ENCODE data around the genes SASH3, RBMX2 and OR13H1.

- RRBS: 9% methylated on average over 13 of the region's 66 CpGs
These were observed 23.4 kb upstream of the APLN start for GRCh38 chrX:129677792-129678983.

DNA sequence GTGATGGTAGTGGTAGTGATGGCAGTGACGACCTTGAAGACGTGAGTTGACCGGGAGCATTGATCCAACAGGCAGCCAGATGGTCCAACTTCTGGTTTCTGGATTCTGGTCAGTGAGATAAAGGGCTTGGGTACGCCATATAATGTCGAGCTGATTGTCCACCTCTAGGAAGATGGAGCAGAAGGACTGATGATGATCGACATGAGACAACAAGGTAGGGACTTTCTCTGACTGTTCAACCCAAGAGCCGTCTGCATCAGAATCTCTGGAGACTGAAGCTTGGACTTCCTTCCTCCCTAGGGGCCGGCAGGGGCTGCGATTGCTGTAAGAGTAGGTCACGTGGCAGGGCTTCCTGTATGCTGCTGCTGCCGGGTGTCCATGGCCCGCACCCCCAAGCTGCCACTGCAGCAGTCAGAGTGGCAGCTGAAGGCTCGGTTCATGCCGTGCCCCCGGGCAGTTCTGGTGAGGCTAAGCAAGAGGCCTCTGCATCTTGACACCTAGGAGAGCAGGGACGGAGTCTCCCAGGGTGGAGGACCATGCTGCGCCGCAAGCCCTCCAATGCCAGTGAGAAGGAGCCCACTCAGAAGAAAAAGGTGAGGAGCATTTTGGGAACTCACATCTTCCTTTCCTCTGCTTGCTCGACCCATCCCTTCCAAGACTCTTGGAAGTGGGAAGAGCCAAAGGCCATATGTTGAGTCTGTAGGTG, at the start of gene SASH3:
TSS of gene SASH3 (plus strand) at position 388 of the 706 bp plus-strand sequence.
- RRBS: 47% methylated on average over 8 of the region's 19 CpGs

DNA sequence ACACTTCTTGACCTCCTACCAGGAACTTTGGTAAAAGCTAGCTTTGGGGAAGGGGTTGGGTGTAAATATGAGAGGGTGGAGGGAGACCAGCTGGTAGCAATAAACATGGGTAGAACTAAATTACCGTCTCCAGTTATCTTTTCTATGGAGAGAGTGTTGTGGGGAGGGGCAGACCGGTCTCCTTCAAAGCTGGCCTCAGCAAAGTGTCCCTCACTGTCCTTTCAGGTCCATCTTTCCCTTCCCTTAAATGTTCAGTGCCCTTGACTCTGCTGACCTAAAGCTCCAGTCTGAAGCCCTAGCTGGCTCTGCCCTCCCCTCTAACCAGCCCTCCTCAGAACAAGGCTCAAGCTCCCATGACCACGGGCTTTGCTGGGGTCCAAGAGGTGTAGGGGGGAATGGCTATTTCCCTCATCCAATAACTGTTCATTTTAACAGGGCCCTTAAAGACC, 15.4 kb downstream of the SASH3 start:
- RRBS: no CpG with 5 or more reads among the region's 3 CpGs

GRCh38 chrX:129797307-129797695, 17.6 kb downstream of the SASH3 start:
- RRBS: no CpG with 5 or more reads among the region's 1 CpG

- RRBS: 3% methylated on average over 37 of the region's 76 CpGs
These were observed 25.1 kb upstream of the BCORL1 start for GRCh38 chrX:129956978-129958080.

- RRBS: no CpG with 5 or more reads among the region's 10 CpGs
These were observed 41.8 kb downstream of the BCORL1 start for GRCh38 chrX:130024159-130024695.

DNA sequence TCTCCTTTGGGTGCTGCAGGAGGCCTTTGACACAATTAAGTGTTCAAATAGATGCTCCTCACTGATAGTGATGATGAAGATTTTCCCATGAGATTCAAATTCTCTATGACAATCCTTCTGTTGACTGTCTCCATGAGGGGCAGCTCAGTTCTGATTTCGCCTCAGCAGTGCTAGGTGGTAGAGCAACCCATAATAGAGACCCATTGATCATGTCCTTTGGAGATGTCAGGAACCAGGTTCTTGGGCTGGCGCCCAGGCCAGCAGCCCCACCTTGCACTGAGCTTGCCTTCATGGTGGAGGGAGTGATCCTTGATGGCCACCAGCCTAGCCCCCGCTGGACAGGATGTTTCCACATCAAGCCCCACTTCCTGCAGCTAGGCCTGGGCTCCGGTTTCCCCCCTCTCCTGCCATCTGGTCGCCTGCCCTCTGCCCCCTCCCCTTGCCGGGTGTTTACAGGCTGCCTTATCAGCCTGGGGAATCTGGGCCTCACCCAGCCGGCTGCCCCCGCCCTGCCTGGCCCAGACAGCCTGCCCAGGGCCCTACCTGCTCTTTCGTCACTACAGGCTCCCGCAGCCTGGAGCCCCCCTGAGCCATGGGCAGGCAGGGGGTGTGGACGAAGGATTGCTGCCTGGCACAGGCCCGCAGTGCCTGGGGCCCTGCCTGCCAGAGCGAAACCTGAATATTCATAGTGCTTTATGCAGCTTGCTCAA, 12.6 kb downstream of the ELF4 start:
- RRBS: 56% methylated on average over 4 of the region's 13 CpGs

DNA sequence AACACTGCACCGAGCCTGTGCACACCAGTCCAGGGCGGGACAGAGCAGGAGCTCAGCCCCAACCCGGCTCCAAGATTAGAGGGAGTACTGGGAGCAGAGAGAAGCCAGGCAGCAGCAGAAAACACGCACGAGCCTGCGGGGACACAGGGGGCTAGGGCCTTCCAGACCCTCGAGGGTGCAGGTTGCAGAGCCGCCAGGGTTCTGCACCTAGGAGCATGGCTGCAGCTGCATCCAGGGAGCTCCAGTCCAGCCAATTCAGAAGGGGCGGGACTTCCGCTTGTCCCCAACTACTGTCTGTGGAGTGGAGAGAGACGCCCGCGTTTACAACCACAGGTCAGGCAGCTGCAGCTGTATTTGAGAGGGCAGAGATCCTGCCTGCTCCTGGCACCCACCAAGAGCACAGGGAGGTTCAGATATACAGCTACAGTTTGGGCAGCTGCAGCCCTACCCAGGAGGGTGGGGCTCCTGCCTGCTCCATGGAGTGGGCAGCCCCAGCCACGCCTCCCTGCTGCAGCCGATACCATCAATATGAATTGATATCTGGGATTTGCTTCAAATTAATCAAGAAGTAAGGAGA, 31.0 kb upstream of the ZNF280C start:
- RRBS: no CpG with 5 or more reads among the region's 15 CpGs

DNA sequence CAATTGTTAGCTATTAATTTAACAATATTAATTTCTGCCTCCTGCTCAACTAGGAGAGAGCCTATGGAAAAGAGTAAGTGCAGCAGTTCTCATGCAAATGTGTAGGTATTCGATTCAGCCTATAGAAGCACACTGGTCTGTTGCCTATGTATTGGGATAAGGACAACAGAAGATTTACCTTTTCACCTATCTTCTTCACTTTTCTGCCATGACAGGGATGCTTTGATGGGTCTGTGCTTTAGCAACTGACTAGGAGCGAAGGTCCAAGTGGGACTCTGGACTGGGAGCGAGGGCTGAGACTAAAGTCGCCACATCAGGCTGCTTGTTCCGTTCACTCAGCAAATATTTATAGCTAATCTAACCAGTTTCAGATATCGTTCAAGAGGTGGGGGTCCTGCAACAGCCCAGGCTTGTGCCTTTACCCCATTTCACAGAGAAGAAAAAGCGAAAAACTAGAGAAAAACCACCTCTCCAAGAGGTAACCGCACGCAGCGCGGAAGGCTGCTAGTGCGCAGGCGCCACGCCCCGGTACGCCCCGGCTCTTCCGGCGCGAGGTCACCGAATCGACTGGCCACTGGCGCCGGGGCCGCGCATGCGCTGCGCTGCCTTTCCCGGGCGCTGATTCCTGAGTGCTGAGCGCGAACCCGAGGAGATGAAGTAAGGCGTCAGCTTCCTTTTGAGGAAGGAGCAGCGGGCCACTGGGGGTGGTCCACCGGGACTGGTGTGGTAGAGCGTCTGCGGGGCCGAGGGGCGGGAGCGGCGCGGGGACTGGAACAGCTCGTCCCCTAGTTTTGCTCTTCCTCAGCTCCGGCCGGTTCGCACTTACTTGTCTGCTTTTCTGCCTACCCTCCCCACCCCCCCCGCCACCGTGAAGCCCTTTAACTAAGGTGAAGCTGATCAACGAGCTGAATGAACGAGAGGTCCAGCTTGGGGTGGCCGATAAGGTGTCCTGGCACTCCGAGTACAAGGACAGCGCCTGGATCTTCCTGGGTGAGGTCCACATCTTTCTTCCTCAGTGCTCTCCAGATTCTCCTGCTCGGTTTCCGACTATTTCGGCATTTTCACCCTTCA, at the start of gene RBMX2:
TSS of gene RBMX2 (plus strand) at position 607 of the 1,071 bp plus-strand sequence.
- RRBS: under 1% methylated on average over 12 of the region's 57 CpGs

DNA sequence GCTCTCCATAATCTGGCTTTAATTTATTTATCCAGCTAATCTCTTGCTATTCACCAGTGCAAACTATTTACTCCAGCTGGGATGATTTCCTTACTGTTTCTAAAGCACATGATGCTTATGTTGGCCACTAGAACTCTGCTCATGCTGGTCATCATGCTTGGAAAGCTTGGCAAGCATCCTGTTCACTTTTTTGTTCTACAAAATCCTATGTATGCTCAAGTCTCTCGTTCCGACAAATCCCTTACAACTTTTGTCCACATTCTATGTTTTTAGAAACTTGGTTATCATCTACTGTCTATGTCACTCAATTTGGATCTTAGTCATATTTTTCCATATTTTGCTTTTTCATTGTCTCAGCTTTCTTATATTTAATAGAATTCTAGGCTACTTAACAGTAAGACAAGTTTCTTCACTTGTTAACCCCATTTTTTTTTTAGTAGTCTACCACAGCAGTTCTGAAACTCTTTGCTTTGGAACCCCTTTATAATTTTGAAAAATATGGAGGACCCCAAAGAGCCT, 36.5 kb downstream of the ENOX2 start:
- RRBS: no CpG with 5 or more reads among the region's 2 CpGs

DNA sequence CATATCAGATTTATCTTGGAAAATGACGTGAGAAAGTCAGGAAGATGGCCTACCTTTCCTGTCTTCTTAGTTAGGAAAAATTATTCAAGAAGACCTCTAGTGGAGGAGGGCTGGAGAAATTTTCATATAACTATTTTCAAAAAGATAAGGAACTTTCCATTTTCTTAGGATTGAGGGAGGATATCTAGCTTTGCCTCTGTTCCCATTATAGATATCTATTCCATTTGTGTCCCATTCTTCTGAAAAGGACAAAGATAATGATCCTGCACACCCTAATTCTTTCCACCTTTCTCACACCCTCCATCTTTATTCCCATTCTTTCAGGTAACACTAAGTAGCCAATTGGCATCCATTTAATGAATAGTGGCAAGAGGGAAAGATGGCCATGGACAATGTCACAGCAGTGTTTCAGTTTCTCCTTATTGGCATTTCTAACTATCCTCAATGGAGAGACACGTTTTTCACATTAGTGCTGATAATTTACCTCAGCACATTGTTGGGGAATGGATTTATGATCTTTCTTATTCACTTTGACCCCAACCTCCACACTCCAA, at the start of gene OR13H1:
TSS of gene OR13H1 (plus strand) at position 380 of the 554 bp plus-strand sequence.
- RRBS: no CpG with 5 or more reads among the region's 2 CpGs

DNA sequence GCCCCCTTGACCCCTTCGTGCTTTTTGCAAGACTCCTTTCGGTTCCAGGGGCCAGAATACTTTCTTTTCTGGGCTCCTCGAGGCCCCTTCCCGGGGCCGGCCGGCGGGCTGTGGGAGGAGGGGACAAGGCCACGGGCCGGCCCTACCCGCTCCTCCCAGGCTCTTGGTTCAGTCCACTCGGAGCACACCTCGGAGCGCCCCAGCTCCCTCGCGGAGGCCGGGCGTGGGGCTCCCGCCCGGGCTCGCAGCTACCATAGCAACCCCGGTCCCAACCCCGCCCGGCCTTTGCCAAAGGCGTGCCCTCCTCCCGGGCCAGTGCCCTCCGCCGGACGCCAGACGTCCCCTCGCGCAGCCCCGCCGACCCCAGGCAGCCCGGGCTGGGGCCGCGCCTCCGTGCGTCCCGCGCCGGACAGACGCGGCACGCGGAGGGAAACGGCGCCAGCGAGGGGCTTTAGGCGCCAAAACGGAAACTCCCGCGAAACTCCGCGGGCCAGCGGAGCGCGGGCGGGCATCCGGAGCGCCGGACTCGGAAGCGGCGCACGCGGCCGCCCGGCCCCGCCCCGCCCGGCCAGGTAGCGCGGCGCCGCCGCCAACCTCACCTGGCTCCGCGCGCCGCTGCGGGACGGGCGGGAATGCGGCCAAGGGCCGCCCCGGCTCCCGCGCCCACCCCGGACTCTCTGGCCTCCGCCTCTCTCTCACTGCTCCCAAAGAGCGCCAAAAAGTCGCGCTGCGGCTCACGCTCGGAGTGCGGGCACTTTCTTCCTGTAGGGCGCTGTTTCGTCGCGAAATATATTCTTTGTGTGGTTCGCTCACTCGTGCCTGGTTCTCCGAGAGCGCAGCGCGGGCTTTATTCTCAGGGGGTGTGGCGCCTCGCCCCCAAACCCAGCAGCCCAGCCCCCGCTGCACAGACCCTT, 634 bp upstream of the MBNL3 start:
- RRBS: 2% methylated on average over 34 of the region's 110 CpGs

DNA sequence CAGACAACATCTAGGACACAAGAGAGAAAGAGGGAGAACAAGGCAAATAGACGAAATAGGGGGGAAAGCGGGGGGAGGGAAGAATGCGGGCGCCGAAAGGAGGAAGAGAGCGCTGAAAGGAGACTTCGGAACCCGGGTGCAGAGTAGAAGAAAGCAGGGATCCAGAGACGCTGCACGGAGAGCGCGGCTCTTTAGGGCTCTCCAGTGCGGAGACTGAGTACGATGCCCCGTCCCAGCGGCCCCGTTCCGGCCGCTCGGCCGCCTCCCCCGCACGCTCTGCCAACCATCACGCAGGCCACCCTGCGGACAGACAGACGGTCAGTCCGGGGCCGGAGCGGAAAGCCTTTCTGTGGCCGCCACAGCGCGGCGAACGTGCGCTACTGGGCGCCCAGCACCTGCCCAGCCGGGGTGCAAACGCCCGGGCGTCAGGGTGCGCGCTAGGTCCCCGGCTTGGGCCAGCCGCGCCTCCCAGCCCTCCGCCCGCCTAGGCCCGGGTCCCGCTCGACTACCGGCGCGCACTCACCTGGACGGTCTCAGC, 2.1 kb downstream of the HS6ST2 start:
- RRBS: 2% methylated on average over 29 of the region's 54 CpGs

DNA sequence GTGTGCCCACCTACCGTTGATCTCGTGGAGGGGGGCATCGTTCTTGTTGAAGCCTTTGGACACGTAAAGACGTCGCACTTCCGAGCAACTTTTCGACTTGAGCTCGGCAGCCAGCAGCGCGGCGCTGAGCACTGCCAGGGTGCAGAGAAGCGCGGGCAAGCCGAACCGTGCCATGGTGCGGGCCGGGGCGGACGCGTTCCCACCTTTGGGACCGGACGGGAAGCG, 585 bp downstream of the GPC4 start:
- RRBS: no CpG with 5 or more reads among the region's 24 CpGs

GRCh38 chrX:133543938-133544659, 128.8 kb upstream of the GPC4 start:
- RRBS: no CpG with 5 or more reads among the region's 5 CpGs

DNA sequence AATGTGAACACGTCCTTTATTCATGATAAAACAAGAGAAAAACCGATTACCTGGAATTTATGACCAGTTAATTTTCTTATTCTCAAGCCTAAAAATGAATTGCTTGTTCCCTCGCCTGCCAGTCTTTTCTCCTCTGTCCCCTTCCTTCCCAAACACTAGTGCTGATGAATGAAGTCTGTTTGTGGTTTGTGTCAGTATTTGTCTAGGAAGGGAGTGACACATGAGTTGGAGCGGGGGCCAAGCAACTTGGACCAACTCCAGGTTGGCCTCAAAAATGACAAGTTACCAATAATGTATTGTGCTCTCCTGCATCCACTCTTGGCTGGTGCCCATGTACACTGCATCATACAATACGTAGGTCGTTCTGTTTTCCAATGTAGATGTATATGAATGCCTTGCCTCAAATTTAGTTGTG, 222.9 kb upstream of the GPC4 start:
- RRBS: no CpG with 5 or more reads among the region's 6 CpGs

DNA sequence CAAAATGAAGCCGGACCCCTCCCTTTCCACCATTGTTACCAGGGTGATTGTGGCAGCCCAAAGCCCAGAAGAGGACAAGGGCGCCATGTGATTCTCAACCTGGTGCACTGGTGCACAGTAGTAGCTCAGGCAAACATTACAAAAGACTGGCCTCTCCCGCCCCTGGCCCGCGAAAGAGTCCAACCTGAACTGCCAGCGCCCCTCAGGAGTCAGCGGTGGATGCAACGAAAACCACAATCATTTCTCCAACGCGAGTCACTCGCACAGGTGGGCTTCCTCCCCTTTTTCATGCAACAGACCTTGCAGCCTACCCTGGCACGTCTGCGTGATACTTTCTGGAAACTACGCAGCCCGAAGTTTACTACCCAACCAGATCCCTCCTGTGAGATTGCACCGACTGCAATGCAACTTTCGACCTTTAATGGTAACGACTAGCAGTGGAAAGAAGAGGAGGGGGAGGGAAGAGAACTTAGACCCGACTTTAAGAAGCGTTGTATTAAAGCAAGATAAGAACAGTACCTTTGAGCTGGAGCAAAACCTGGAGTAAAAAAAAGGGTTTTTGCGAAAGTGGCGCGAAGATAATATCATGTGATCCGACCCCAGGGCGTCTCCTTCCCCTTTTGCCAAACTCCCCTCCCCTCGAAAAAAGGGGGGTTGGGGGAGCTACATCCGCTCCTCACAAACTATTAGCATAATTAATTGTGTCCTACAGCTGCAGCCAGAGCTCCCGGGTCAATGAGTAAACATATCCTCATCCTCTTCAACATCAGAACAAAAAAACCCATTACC, 63.3 kb upstream of the CCDC160 start:
- RRBS: no CpG with 5 or more reads among the region's 28 CpGs

DNA sequence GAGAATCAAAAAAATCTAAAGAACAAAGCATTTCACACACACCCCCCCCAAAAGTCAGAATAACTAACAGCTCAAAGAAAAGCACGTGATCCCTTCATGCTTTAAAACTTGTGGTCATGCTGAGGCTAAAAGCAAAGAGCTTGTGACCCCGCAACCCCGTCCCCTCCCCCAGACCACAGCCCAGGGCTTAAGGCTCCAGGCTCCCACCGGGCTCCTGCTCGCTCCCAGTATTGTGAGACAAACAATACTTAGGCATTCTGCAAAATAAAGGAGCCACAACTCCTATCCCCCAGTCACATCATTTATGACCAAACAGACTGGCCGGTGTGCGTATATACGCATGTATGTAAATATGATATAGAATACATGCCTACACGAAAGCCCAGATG, 62.1 kb upstream of the CCDC160 start:
- RRBS: 63% methylated on average over 1 of the region's 9 CpGs

DNA sequence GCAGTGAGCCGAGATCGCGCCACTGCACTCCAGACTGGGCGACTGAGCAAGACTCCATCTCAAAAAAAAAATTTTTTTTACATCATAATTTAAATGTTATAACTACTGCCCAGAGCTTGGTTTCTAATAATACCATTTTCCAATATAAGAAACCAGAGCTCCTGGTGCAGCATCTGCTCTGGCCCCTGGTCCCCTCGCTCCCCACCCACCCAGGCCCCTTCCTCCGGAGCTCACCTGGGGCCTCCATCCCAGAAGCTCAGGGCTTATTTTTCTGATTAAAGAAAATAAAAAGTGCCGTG, 11.9 kb upstream of the HPRT1 start:
- RRBS: no CpG with 5 or more reads among the region's 7 CpGs